ENCODE results near the gene USF3.

GRCh38 chr3:113005697-113006735 is 13.5 kb downstream of the NEPRO start:
- PRO-cap: no peak

- PRO-cap: no peak
Observed at GRCh38 chr3:113193776-113194180, 17.6 kb upstream of the BOC start.

- PRO-cap: unidirectional peak, plus-strand start at chr3:113248049
Observed at GRCh38 chr3:113247806-113248120, 36.4 kb downstream of the BOC start.

DNA sequence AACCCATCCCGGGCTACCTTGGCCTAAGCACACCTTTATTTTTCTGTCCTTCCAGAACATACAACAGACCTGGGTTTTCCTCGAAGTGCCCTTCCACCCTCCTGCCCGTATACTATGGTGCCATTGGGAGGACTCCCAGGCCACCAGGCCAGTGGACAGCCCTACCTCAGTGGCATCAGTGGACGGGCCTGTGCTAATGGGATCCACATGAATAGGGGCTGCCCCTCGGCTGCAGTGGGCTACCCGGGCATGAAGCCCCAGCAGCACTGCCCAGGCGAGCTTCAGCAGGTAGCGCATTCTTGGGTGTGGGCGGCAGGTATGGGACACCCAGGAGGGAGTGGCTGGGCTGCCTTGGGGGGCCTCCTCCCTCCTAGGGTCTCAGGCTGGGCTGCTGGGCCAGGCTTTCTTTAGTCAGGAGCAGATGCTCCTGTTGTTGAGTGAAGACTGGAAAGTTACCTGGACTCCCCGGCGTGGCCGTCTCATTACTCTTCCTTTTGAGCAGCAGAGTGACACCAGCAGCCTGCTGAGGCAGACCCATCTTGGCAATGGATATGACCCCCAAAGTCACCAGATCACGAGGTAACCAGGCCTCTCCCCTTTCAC is 73.0 kb downstream of the BOC start:
- PRO-cap: no peak

DNA sequence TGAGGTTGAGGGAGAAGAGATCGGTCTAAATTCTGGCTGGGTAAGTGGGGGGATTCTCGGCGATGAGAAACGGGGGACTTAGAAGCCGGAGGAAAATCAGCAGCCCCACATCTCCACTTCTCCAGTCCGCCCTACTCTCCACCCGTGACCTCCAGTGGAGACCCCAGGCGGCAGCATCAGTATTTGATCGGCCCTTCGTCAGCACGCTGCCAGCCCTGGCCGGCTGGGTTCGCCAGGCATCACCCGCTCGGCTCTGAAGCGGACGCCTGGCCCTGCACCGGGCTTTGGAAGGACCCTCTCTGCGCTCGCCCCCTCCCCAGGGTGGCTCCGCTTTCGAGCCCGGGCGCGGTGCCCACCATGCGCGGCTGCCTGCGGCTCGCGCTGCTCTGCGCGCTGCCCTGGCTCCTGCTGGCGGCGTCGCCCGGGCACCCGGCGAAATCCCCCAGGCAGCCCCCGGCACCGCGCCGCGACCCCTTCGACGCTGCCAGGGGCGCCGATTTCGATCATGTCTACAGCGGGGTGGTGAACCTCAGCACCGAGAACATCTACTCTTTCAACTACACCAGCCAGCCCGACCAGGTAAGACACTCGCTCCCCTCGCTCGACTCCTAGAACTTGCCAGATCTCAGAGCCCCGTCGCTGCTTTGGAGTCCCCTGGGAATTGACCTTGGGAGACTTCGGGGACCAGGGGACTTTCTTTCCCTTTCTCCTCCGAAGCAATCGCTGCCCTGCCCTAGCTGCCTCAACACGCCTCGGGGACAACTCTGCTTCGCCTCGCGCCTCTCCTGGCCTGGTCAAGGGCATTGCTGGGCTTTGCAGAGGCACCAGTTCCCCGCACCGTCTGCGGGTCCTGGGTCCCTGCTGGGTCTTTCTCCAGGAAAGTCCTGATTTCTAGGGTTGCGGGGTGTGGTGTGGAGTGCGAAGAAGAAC is 575 bp downstream of the SIDT1 start:
- PRO-cap: no peak

DNA sequence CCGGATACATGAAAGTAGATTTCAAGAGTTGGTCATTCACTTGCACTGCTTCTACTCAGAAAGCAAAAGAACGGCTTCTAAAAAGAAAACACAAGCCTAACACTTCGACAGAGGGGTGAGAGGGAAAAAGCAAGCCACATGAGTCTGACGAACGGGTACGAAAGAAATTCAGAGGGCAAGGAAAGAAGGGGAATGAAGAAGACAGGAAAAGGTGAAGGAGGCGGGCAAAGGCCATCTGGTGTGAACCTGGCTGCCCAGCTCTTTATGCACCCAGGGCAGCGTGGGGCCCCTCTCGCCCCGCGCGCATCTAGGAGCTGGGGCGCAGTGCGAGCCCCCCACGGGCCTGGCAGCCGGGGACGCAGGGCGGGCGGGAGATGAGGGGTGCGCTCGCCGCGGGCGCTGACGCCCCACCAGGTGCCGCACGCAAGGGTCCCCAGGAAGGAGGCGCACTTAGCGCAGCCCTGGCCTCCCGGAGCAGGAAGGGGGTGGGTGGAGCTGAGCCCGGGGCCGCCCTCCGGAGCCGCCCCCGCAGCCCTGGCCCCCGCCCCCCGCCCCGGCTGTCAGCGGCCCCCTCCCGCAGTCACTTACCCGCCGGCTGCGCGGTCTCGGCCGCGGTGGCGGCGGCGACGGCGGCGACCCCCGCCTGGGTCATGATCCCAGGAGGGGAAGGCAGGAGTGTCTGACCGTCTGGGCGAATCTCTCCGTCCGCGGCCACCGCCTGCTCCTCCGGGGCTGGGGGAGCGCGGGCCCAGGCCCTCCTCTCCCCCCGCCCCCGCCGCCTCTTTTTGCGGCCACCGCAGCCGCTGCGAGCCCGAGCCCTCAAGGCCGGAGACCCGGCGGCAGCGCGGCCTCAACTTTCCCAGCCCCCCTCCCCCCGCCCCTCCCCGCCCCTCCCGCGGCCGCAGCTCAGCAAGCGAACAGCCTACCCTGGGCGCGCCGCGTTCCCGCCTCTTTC is at the start of gene USF3:
TSS of gene USF3 (minus strand) at position 861 of the 955 bp plus-strand sequence.
- PRO-cap: bidirectional peak, plus-strand start at position 566 of the sequence, minus-strand start at position 435 of the sequence; bidirectional peak, plus-strand start outside the sequence, minus-strand start at position 882 of the sequence

DNA sequence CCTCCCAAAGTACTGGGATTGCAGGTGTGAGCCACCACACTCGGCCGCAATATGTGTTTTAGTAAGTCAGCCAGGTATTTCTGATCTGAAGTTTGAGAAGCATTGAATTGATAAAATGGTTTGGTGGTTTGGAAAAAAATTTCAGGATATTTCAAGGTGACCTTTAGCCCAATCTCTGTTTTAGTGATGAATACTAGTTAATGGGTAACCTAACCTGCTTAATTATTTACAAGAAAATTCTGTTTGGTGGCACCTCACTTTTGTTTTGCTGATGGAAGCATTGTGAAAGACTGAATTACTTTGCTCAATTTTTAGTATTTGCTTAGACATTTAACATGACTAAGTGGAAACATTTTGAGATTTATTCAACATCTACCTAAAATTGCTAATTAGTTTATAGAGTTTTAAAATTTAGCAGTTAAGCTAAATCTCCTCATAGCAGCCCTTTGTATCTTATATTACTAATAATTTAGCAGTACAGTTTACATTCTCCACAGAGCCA is 35.2 kb downstream of the GRAMD1C start:
- PRO-cap: no peak

DNA sequence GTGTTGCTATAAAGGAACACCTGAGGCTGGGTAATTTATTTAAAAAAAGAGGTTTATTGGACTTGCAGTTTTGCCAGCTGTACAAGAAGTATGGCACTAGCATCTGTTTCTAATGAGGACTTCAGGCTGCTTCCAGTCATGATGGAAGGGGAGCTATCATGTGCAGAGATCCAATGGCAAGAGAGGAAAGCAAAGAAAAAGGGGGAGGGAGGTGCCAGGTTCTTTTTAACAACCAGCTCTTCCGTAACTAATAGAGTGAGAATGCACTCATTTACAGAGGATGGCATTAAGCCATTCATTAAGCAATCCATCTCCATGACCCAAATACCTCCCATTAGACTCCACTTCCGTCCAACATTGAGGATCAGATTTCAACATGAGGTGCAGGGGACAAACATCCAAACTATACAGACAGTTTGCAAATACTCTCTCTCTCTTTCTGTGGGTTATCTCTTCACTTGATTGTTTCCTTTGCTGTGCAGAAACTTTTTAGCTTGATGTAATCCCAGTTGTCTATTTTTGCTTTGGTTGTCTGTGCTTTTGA is 21.1 kb downstream of the ZDHHC23 start:
- PRO-cap: no peak

DNA sequence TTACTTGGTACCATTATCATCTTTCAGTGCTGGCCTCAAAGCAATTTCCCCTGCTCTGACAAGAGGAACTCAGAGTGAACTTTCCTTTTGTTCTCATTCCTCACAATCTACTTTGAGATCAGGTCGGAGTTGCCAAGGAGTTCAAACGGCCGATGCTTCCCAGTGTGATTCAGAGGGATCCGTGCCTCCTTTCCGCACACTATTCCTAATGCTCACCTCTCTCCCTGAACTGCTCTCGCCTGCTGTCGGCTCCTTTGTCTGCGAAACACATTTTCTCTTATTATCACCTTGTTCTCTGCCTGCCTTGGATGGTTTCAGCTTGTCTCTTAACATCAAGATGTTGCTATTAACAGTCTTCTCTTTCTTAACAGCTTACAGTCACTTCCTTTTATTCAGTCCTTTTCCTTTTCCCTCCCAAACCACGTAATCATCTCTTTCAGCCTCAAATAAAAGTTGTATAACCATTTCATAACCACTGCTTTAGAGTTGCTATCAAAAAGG is 36.0 kb downstream of the QTRT2 start:
- PRO-cap: no peak

DNA sequence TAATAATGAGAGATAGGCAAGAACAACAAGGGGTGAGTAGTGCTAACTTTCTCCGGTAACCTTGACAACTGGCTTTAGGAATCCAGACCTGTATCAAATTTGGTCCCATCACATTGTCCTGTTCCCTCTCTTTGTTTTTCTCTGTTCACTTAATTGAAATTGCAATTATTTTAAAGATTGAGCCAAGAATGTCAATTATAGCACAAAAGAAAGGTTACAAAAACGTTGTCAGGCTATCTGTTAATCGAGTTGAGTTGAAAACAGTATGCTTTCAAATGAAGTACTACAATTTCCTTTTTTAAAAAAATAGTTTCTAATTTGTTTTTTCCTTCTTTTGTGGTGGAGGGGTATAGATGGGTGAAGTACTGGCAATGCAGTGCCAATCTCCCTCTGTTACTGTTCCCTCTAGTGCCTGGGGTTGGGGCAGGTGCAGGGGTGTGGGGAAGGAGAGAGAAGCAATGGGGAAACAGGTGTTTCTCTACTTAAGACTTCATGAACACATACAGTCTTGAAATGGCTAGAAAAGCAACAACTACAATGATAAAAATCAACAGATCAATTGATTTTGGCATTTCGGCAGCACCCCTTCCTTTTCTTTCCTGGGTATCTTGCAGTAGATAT is 31.9 kb downstream of the TIGIT start:
- PRO-cap: no peak

- PRO-cap: no peak
Observed at GRCh38 chr3:114337354-114338434, 43.9 kb downstream of the TIGIT start.

DNA sequence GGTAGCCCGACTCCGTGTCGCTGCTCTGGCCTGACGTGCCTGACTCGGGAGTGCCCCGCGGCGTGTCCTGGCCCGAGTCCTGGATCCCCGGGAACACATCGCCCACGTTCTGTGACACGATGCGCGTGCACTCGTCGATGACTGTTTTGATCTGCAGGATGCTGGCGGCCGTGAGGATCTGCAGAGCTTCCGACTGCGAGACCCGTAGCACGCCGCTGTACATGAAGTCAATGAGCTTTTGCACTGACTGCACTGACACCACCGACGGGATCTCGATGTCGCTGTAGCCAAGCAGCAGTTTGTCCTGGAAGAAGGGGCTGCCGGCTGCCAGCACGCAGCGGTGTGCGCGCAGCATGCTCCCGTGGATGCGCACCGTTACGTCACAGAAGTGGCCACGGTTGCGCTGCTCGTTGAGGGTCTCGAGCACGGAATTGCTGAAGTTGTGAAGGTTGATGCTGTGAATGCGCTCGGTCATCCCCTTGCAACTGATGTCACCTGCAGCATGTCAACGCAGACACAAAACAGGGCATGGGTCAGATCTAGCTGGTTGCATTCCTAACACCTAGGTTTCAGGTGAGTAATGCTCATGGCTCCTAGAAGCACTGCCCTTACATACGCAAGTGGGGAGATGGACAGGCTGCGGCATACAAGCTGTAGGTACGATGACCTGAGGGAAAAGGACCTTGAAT is 57.7 kb downstream of the TIGIT start:
- PRO-cap: no peak

GRCh38 chr3:114383564-114384895 is 90.2 kb downstream of the TIGIT start:
- PRO-cap: unidirectional peak, plus-strand start at chr3:114383991; unidirectional peak, plus-strand start at chr3:114384047; bidirectional peak, plus-strand start at chr3:114384477, minus-strand start at chr3:114384444

GRCh38 chr3:114406309-114406660 is 112.5 kb downstream of the TIGIT start:
- PRO-cap: no peak

GRCh38 chr3:114474869-114475386 is 181.1 kb downstream of the TIGIT start:
- PRO-cap: no peak

DNA sequence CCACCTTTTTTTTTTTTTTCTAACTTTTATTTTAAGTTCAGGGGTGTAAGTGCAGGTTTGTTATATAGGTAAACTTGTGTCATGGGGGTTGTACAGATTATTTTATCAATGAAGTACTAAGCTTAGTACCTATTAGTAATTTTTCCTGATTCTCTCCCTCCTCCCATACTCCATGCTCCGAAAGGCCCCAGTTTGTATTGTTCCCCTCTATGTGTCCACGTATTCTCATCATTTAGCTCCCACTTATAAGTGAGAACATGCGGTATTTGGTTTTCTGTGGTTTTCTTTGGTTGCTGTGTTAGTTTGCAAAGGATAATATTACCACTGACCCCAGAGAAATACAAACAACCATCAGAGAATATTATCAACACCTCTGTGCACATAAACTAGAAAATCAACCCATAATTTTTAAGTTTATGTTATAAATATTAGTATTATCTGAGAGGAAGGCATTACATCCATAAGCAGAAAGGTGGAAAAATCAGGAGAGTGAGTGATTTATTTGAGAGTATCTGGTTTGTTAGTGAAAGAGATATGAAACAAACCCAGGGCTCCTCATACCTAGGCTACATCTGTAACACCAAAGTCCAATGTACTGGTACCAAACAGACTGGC is 246.2 kb downstream of the TIGIT start:
- PRO-cap: no peak

DNA sequence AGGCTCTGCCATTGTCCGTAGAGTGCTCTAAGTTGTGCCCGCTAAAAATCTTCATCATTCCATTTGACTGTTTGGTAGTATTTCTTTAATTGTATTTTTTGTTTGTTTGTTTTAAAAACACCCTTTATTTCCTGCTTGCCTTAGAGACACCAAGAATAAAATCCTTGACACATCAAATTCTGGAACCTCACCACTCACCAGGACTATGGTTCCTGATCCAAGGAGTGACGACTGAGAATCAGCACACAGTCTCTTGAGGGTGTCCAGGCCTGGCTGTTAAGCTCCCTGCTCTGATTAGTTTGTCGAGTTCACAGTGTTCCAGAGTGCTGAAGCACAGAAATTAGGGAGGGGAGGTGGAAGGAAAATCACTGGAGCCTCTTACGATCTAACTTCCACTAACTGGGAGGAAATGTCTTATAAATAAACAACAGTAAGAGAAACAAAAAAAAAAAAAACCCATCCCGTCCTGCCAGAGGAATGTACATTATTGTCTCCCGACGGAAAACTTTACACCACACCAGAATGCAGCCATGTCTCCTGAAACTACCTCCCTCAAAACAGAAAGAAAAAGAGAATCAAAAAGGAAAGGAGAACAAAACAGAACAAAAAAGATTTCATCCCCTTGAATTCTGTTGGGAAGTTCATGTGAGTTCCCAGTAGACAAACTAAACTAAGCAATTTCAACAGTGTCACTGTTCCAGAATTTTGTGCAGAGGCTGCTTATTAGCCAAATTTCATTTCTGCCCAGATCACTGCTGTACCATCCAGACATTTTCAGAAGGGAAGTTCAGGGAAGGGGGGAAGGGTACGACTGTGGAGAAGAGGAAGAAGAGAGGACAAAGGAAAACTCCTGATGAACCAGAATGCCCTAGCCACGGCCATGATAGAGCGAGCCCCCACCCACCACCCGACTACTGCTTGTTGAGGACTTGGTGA is 330.4 kb downstream of the TIGIT start:
- PRO-cap: unidirectional peak, plus-strand start at position 305 of the sequence

DNA sequence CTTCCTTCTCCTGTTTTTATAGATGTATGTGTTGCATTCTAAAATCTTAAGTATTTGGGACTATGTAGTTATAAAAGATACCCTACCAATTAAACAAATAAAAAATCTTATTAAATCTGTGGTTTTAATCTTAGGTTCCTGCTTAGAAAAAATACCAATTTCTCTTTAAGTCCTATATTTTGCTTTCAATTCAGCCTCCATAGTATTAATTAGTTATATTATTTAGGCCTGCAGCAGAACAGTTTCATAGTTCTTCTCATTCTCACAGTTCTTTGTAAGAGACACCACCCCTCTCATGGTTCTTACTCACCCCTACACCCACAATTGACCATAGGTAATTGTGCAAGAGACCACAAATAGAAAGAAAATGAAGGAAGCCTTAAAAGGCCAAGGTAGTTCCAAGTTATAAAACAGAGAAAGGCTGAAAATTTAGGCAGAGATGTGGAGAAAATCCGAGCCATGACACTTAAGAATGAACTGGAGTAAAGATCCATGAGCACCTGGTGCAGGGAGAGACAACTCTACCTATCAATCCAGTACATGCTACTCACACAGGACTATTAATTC is 415.3 kb downstream of the TIGIT start:
- PRO-cap: unidirectional peak, minus-strand start at position 274 of the sequence

DNA sequence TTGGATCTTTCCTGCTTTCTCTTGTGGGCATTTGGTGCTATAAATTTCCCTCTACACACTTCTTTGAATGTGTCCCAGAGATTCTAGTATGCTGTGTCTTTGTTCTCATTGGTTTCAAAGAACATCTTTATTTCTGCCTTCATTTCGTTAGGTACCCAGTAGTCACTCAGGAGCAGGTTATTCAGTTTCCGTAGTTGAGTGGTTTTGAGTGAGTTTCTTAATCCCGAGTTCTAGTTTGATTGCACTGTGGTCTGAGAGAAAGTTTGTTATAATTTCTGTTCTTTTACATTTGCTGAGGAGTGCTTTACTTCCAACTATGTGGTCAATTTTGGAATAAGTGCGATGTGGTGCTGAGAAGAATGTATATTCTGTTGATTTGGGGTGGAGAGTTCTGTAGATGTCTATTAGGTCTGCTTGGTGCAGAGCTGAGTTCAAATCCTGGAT is 155.9 kb downstream of the ZBTB20 start:
- PRO-cap: no peak

- PRO-cap: no peak
Observed at GRCh38 chr3:115007912-115008688, 139.0 kb downstream of the ZBTB20 start.